Occipital lobe (tissue), 2 donors: ENCODE measurements around the genes DTHD1 and TLR6.

- RAMPAGE, long total RNA = no peak
These were observed 836 bp downstream of the PCDH7 start for GRCh38 chr4:30721057-30721352.

DNA sequence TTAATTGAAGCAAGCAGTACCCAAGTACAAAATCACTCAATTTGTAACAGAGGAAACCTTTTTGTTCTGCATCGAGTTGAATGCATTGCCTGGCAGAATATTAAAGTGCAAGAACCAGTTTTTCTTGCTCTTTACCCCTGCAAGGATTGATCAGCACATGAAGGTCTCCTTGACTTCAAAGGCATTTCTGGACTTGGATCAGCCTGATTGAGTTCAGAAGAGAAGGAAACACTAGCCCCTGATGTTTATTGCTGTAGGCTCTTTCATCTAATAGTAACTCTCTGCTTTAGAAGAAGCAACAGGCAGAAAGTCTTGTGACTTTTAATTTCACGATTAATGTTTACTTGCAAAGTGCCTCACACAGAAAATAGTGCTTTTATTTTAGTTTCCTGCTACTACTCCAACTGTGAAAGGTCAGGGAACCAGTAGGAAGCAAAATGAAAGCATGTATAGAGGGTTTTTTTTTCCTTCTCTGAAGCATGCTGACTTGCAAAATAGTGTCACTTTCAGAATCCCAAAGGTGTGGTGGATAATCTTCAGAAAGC is 69.0 kb downstream of the PCDH7 start:
- RAMPAGE, long total RNA = no peak

GRCh38 chr4:36129022-36130153 is 114.9 kb downstream of the ARAP2 start:
- RAMPAGE, long total RNA = no peak

- RAMPAGE, long total RNA = no peak
These were observed 835 bp downstream of the ARAP2 start for GRCh38 chr4:36243546-36243812.

- RAMPAGE, long total RNA = no peak
These were observed 11.3 kb upstream of the ARAP2 start for GRCh38 chr4:36255404-36256219.

DNA sequence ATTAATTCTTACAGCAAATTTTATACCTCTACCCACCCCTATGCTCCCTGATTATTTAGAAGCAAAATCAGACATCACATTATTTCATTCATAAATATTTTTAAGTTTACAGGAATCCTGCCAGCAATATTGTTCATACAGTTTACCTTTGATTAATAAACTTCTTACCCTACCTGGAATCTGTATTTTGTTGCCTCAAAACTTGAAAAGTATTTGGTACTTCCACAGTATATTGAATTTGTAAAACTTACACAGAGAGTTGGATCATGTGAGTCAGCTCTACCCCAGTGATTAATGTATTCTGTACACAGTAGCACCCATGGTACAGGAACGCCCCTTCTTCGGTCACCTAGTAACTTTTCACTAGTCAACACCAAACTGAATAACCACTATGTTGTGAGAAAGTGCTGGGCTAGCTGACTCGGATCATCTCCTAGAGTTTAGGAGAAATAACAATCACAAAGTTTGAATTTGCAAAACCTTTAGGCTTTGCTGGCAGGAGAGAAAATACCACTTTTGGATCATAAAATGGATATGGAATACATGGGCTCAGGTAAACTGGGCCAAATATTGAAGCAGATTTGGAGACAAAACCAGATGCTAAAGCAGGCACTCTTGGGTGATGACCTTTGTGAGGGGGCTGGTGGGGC is at the start of gene DTHD1:
Gene DTHD1 (plus strand): TSS at position 386 of the 650 bp plus-strand sequence.
- RAMPAGE, long total RNA = no peak

- RAMPAGE, long total RNA = no peak
These were observed 4.8 kb downstream of the DTHD1 start for GRCh38 chr4:36286037-36286714.

DNA sequence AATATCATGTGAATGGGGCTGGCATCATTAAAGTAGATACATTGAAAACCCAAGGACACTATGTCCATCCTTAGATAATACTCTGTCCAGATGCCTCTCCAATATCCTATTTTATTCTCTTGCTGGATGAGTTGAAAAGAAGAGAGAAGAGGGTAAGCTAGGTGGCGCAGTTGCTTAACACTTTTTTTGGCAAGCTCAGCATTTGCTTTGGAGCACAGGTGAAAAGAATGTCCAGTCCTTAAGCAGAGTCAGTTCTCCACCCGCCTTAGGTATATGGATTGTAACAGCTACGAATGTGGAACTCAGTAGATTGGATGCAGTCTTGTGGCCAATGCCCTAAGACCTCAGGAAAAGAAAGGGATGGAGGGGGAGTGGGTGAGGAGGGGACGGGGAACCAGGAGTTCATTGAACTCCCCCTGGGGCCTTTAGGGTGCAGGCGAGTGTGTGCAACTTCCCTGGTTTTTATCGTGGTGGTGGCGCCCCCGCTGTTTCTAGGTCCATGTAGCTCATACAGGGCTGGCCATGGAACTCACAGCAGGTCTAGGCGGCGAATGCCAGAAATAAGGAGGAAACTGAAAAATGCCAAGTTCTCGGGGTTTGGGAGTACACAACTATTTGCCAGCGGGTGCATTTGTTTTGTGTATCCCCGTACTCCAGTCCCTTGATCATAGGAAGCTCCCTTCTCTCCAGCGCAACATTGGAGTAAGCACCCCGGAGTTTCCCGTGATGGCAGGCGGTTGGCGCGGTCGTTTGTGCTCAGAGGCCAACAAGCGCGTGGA is 590 bp upstream of the C4orf19 start:
- RAMPAGE, long total RNA = no peak

DNA sequence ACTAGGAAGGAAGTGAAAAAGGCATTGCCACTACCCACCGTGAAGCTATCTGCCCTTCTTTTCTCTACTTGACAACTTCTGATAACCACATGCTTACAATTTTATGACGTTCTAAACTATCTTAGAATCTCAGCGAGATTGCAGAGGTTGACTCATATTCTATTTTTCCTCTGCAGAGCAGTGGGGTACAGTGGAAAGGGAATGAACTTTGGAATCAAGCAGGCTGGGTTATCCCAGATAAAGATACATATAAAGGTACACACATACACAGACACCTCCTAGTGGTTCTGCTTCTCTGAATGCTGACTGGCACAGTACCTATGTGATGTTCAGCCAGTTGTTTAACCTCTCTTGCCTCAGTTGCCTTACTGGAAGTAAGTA is 3.1 kb downstream of the RELL1 start:
- RAMPAGE, long total RNA = no peak

- RAMPAGE, long total RNA = no peak
These were observed 45.8 kb upstream of the PGM2 start for GRCh38 chr4:37780648-37781109.

GRCh38 chr4:38050419-38050928 is 90.3 kb downstream of the PTTG2 start:
- RAMPAGE, long total RNA = no peak

DNA sequence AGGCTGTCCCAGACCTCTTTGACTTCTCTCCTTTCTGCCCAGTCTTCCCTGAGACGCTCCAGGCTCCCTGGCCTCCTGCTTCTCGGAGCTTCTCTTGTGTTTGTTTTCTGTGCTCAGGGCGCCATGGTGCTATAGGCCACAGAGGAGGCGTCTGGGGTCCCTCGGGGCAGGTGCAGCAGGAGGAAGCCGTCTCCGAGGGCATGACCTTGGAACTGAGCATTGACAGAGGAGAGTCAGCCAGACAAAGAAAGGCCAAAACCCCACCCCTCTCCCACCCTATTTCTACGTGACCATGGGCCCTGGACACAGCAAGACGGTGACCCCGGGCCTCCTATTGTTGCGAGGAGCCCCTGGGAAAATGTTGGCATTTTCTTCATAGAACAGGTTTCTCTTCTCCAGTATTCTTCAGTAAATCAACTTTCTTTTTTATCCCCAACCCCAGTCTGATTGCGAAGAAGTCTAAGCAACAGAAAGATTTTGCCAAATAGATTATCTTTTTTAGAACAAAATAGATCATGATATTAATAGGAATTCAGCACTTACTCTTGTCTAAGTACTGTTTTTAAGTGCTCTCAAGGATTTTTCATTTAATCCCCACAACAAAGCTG is 121.0 kb downstream of the PTTG2 start:
- RAMPAGE, long total RNA = no peak

DNA sequence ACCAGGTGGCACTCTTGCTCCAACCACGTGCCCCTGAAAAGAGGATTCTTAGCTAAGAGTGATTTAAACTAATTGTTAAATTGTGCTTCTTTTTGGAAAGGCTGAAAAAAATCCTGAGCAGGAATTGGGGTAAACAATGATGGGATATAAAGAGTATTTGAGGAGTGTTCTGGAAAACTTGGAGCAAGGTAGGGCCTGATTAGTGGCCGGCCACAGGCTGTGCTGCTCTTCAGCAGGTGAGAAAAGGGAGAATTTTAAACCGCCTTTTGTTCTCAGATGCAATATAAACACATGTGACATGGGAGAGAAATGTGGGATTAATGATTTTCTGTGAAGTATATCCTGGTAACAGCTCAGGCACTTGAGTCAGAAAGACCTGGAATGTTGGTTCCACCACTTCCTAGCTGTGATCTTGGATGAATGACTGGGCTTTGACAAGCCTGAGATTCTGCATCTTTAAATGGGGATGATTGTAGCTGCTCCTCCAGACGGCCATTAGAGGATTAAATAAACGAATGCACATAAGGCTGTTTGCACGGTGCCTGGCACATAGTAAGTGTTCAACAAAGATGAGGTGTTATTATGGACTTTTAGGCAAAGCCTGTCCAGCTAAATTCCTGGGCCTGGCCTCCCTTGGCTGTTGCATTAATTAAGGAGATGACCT is 219.8 kb downstream of the PTTG2 start:
- RAMPAGE, long total RNA = no peak

DNA sequence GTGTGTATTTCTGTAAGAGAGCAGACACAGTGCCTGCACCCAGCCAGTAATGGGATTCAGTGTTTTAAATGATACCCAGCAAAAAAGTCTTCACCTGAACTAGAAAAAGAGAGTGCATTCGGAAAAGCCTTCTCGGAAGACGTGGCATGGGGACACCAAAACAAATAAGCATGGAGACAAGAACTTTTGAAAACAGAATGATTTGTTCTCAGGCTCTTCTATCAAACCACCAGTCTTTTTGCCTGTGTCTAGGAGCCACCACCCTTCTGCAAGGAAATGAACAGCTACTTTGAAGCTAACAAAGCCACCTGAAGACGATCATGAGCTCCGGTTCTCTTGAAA is 335.1 kb upstream of the KLF3 start:
- RAMPAGE, long total RNA = no peak

DNA sequence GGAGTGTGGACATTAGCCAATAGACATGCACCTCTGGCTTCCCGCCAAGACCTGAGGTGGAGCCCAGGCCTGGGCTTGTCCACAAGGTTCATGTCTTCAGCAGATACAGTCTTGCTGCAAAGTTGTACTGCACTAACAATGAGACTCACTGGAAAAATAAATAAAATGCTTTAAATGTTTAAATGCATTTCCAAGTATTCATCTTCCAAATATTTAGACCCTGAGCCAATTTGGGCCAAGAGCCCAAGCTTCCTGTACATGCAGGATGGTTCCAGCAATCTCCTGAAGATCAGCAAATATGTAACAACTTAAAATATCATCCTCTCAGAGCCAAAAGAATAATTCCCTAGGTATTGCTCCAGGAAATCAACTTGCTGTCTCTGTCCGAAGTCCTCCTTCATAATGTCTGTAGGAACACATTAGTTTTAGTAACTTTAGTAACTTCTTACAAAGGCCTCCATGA is 98.6 kb upstream of the KLF3 start:
- RAMPAGE, long total RNA = no peak

DNA sequence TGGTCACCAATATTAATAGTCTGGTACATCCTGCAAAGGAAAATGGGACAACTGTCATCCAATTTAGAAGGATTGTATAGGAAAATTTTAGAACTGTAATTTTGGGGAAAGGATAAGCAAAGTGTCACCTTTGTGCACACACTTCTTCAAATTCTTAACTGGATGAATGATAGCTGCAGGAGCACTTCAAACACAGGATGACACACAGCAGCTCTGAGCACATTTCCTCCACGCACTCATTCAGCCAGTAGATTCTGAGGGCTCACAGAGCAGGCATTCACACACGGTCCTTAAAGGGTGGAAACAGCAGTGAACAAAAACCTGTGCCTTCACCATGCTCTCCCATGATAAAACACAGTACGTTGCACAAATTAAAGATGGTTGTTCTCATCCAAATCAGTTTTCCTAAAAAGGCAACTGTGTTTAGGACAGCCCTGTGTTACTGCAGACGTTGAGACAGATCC is 38.5 kb upstream of the KLF3 start:
- RAMPAGE, long total RNA = no peak

- RAMPAGE, long total RNA = no peak
These were observed 12.2 kb downstream of the KLF3 start for GRCh38 chr4:38676079-38676702.

DNA sequence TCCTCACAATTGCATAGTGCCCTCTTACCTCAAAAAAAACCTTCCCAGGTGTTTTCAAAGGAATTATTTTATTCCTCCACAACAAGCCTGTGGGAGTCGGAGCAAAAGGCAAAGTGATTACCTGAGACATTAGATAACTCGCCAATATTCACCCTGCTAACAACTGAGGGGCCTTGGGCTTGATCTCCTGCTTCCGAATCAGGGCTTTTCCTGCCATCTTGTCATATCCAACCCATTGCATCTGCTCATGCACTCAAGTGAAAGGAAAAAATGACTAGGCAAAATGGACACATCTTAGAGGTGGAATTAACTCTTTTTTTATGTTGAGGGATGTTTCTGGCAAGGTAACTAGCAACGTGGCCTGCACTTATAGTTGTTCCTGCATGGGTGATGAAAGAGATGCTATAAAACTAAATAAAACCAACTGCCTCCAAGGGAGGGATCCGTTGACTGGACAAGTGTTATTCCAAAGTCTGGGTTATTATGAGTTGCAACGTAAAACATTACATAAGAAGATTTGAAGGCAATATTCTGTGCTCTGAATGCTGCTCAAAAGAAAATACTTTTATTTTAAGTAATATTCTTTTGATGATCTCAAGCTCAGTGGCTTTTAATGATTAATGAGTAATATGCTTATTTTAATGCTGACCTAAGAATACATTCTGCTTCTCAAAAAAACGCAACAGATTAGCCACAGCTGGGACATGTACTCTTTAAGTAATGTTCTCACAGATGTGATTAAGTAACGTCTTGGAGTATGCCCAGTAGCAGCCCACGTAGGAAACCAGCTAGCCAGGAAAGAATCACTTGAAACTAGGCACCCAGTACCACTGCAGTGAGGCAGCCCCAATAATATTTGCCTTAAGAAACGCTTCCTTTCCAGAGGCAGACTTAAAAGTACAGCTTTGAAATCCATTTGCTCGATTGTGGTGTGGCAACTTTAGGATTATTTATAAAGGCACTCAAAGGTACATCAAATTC is 27.4 kb downstream of the KLF3 start:
- RAMPAGE, long total RNA = no peak

DNA sequence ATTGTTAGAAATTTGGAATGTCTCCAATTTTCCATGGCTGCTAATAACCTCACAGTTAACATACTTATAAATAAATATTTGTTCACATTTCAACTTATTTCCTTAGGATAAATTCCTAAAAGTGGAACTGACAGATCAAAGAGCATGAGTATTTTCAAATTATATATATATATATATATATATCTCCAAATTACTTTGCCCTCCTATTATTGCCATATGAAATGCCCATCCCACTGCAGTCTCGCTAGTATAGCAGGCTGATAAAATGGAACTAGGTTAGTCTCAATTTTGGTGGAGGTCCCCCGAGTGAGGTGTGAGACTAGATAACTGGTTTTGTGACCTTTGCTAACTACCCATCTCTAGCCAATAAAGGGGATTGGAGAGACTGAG is 9.9 kb upstream of the TLR10 start:
- RAMPAGE, long total RNA = no peak

- RAMPAGE, long total RNA = no peak
These were observed at the start of gene TLR6 for GRCh38 chr4:38856497-38857142. TSS of gene TLR6 (minus strand) at chr4:38856817.